Right common carotid artery plus branches (tissue), 1 donor: ENCODE results near the gene RBFOX2.

DNA sequence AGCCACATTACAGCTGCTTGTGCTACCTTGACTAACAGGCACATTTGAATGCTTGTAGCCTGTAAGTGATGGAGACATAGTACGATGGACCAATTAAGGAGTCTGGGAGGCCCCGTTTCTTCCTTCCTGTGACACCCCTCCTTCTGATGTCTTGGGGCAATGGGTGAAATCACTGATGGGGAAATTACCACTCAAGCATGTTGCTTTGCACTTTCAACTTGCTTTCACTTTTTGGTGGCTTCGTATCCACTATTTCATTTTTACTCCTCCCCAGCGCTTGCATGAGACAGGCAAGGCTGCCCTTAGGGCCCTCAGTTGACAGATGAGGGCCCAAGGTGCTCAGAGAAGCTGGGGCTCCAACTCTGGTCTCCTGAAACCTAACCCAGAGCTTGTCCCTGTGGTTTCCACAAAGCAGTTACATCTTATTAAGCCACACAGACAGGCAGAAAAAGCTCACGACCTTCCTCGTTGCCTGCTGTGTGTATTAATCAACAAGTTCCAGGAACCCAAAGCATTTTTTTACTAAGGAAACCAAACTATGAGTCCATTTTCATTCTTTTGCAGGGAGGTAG lies 267.5 kb upstream of the SYN3 start:
- PRO-cap, result no peak

GRCh38 chr22:33346276-33346659 lies 288.1 kb upstream of the SYN3 start:
- PRO-cap, result no peak

GRCh38 chr22:33492097-33492817 lies 428.0 kb downstream of the LARGE1 start:
- PRO-cap, result no peak

GRCh38 chr22:33792671-33793180 lies 127.5 kb downstream of the LARGE1 start:
- PRO-cap, result no peak

- PRO-cap, result unidirectional peak, plus-strand start at chr22:34627288
Measured at GRCh38 chr22:34627128-34627587, 438.8 kb upstream of the ISX start.

- PRO-cap, result bidirectional peak, plus-strand start at chr22:35525573, minus-strand start at chr22:35525440
Measured at GRCh38 chr22:35525260-35525770, 15.3 kb upstream of the RASD2 start.

DNA sequence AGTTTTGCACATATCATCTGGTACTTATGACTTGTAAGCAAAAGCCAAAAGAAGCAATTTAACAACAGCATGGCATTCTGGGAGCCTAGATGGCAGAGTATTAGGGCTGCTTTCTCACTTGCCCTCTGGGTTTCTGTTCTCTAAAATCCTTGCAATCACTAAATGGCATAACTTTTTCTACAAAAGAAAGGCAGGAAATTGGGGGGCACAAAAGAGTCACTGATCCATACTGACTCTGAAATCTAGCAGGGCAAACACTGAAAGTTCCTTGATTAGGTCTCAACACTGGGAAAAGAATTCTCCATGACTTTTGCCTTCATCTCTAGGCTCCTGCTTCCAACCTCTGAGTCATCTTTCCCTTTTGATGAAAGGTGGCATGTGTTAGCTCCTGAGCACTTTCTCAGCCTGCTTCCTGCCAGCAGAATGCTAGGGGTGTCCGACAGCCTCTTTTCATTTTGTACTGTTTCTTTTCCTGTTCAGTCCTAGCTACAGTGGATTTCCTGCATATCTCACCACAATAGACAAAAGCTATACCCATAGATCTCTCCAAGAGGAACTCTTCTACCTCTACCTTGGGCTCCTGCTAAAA lies 145.7 kb downstream of the RBFOX2 start:
- PRO-cap, result no peak

DNA sequence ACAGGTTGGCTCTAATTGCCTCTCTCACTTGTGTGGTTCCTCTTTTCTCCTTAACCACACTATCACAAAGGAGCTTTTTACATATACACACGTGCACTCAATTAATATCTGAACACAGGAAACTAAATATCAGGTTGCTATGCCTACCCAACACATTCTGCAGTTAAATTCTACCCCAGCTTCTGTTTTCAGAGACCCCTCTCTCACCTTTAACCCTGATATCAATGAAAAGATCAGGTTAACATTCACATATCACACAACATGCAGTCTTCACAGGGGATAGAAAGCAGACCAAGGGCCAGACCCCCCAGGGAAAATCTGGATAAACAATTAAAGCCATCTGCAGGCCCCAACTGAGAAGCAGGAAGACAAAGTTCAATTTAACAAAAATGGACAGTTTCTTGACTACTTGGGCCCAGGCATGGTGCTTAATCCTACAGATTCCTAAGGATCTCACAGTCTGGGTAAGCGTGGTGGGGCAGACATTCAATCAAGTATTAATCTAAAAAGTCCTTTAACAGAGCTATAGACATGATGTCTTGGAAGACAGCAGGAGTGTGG lies 10.8 kb downstream of the RBFOX2 start:
- PRO-cap, result no peak

DNA sequence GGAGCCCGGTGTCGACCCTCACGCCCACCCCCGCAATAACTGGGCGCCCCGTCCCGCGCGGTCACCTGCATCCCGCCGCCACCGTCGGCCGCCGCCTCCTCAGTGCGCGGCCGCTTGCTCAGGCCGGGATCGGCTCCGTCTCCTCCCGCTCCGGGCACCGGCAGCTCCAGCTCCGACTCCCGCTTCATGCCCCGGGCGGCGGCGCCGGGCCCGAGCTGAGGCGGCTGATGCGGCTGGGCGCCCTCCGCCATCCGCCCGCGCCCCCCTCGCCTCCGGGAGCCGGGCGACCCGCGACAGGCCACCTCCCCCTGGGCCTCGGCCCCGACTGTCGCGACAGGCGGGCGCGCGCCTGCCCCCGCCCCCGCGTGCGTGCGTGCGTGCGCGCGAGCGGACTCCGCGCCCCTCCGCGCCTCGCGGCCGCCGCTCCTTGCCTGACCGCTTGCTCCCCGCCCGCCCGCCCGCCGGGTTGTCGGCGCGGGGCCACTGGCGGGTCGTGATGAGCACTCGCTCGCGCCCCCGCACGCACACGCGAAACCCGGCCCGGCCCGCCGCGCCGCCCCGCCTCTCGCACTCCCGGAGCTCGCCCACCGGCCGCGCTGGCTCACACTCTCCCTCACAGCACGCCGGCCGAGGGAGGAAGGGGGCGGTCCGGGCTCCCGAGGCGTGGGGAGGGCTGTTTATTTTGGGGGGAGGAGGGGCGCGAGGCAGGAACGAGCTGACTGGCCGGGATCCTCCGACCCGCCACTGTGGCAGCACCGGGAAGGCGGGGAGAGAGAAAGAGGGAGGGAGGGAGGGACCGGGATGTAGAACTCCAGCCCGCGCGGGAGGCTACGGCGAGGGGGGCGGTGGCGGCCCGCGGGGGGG lies at the start of gene RBFOX2:
Gene RBFOX2 (minus strand): TSS at position 650 of the 864 bp plus-strand sequence.
- PRO-cap, result bidirectional peak, plus-strand start at position 399 of the sequence, minus-strand start at position 327 of the sequence; bidirectional peak, plus-strand start at position 464 of the sequence, minus-strand start at position 441 of the sequence; bidirectional peak, plus-strand start outside the sequence, minus-strand start at position 632 of the sequence

- PRO-cap, result no peak
Measured at GRCh38 chr22:36147333-36147772, 13.2 kb downstream of the APOL3 start.

GRCh38 chr22:36163357-36163825 lies 2.8 kb upstream of the APOL3 start:
- PRO-cap, result no peak

- PRO-cap, result no peak
Measured at GRCh38 chr22:36258397-36259792, 6.0 kb downstream of the APOL1 start.

DNA sequence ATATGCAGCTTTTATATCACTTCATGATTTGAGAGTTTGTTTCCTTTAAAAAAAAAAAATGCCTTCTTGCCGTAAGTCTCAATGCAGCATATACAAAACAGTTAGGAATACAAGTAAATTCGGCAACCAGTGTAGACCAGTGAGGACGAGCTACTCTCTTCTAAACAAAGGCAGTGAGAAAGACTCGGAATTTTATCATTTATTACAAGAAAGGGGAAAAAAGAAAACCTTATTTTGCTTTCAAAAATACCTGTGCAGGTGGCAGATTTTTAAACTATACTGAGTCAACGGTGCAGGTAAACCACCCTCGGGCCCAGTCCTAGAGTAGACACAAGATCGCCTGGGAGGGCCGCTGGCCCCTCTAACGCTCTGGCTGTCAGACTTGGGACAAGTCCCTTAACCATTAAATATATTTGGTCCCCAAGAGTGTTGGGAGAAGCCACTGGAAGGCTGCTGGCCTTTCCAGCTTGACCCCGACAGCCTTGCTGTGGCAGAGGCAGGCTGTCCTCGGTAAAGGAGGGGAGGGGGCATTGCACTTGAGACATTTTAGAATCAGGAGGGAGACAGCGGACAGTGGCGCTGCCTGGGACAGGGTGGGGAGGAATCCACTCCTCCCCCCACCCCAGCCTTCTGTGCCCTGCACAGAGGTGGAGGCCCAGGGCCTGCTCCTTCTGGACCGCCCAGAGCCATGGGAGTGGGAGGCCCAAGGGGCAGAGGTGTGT lies 28.7 kb downstream of the APOL1 start:
- PRO-cap, result no peak

DNA sequence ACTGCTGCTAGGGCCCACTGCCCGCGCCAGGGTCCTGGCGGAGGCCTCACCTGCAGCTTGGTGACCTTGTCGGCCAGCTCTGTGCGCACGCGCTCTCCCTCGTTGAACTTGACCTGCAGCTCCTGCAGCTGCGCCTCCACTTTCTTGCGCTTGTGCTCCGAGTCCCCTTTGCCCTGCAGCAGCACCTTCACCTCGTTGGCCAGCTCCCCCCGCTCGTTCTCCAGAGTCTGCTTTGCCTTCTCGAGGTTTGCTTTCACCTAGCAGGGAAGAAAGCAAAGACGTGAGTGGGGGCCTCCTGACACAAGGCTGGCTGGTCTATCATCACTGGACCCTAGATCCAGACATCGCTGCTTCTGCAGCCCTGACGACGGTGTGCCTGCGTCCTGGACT lies 41.1 kb downstream of the APOL1 start:
- PRO-cap, result no peak

- PRO-cap, result no peak
Measured at GRCh38 chr22:36300602-36301222, 47.8 kb downstream of the APOL1 start.

GRCh38 chr22:36323749-36324468 lies 63.9 kb downstream of the MYH9 start:
- PRO-cap, result bidirectional peak, plus-strand start at chr22:36323987, minus-strand start at chr22:36324002; unidirectional peak, minus-strand start at chr22:36324139

- PRO-cap, result bidirectional peak, plus-strand start at chr22:36339998, minus-strand start at chr22:36339819
Measured at GRCh38 chr22:36339106-36339889, 48.5 kb downstream of the MYH9 start.

- PRO-cap, result no peak
Measured at GRCh38 chr22:36350690-36351607, 36.8 kb downstream of the MYH9 start.

GRCh38 chr22:36361414-36361875 lies 26.3 kb downstream of the MYH9 start:
- PRO-cap, result no peak

GRCh38 chr22:36363439-36364006 lies 24.2 kb downstream of the MYH9 start:
- PRO-cap, result no peak